Colon Carcinoma Metastatic in the Brain (tissue), 2 donors: ENCODE results near the gene HOMEZ.

GRCh38 chr14:21385125-21385633 is 1.4 kb upstream of the SUPT16H start:
- PRO-cap, 2 experiments, result no peak in any of the 2 experiments

- PRO-cap, 2 experiments, result no peak in any of the 2 experiments
Measured at GRCh38 chr14:21536065-21537393, 10.4 kb upstream of the SALL2 start.

- PRO-cap, 2 experiments, result no peak in any of the 2 experiments
Measured at GRCh38 chr14:21673424-21673673, 269 bp downstream of the OR4E1 start.

DNA sequence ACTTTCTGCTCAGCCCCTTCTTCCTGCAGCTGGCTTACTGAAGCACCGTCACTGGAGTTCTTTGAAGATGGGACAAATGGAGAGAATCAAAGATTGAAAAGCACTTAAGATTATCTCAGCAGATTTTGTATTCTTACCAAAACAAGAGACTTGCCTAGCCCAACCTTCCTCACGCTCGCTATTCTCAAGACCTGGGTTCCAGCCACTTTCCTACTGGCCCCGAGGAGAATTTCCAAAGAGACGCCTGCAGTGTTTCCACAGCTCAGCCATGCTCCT is 123.5 kb upstream of the OR4E1 start:
- PRO-cap, 2 experiments, result no peak in any of the 2 experiments

GRCh38 chr14:21800232-21800431 is 126.5 kb upstream of the OR4E1 start:
- PRO-cap, 2 experiments, result no peak in any of the 2 experiments

- PRO-cap, 2 experiments, result no peak in any of the 2 experiments
Measured at GRCh38 chr14:22226490-22226839, 362.6 kb downstream of the DAD1 start.

GRCh38 chr14:22418435-22419315 is 170.3 kb downstream of the DAD1 start:
- PRO-cap, 2 experiments, result no peak in any of the 2 experiments

- PRO-cap, 2 experiments, result no peak in any of the 2 experiments
Measured at GRCh38 chr14:22488457-22489115, 100.4 kb downstream of the DAD1 start.

GRCh38 chr14:22489918-22491058 is 98.7 kb downstream of the DAD1 start:
- PRO-cap, 2 experiments, result no peak in any of the 2 experiments

GRCh38 chr14:22520736-22521079 is 68.3 kb downstream of the DAD1 start:
- PRO-cap, 2 experiments, result no peak in any of the 2 experiments

GRCh38 chr14:22545659-22546923 is 42.9 kb downstream of the DAD1 start:
- PRO-cap, 2 experiments, result no peak in any of the 2 experiments

GRCh38 chr14:22556900-22557713 is 31.9 kb downstream of the DAD1 start:
- PRO-cap, 2 experiments, result no peak in any of the 2 experiments

DNA sequence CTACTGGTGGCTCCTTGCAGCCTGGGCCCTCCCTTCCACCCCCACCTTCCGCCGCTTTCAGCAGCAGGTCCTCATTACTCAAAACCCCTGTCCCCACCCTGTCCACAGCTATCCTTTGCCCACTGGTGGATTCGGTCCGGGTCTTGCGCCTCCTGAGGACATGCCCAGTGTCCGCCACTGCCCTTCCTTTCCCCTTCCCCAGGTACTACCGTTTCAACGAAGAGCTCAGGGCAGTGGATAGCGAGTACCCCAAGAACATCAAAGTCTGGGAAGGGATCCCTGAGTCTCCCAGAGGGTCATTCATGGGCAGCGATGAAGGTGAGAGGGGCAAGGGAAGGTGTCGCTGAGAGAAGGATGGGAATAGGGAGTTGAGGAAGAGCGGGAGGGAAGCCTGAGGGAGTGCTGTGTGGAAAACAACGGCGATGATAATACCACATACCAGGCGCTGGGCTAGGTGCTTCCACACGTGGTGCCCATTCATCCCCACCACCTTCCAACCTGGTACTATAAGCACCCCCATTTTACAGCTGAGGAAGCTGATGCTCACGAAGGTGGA is 8.7 kb downstream of the MMP14 start:
- PRO-cap, 2 experiments, result no peak in any of the 2 experiments

- PRO-cap, 2 experiments, result no peak in any of the 2 experiments
Measured at GRCh38 chr14:22951810-22952210, 5.1 kb downstream of the HAUS4 start.

GRCh38 chr14:23028727-23029305 is 5.9 kb downstream of the PSMB5 start:
- PRO-cap, 2 experiments, result no peak in any of the 2 experiments

GRCh38 chr14:23126330-23127306 is 7.6 kb upstream of the CEBPE start:
- PRO-cap, 2 experiments, result no peak in any of the 2 experiments

- PRO-cap, 2 experiments, result no peak in any of the 2 experiments
Measured at GRCh38 chr14:23145582-23146186, 26.6 kb upstream of the CEBPE start.

- PRO-cap, 2 experiments, result no peak in any of the 2 experiments
Measured at GRCh38 chr14:23177112-23177602, 6.3 kb downstream of the SLC7A8 start.

GRCh38 chr14:23275294-23275968 is 10.5 kb downstream of the HOMEZ start:
- PRO-cap, 2 experiments, result no peak in any of the 2 experiments

DNA sequence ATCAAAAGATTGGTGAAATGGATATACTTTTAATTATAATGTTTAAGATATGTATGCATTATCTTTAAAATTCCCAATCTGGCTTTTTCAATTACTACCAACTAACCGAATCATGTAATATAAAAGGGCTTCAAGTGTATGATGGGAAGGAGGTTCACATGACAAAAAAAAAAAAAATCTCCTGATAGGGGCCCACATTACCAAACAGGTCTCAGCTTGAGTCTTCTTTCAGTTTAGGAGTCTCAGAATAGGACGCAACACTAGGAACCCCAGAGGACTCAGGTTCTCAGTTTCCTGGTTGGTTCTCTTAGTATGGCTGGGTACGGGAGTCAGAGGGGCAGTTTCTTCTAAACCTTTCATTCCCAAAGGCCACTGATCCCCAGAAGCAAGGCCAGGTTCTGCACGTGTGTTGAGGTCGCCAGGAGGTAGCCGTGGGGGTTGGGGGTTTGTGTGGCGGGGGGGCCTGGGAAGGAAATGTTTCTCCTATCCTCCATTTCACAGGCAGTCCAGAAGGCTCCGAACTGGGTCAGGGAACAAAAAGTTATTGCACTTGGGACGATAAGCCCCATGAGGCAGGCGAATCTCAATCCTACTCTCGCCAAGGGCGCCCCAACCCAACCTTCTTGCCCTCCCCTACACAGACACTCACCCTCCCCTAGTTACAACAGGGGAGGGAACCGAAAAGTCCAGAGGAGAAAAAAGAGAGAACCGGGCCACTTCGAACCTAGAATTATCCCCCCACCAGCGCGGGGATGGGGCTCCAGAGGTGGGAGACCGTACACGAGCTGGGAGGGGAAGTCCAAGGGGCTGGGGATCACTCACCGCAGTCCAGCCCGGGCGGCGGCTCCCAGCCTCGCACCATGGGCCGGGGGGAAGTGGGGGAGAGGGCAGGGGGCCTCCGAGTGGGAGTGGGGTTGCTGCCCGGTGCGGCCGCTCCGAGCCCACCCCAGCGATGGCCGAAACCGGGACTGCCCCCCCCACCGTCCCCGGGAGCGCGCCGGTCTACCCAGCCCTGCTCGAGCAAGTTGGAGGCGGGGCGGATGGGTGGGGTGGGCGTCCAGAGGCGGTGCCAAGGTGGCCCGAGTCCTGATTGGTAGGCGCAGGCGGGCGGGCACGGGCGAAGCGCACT is at the start of gene HOMEZ:
TSS of gene HOMEZ (minus strand) at position 1,042 of the 1,129 bp plus-strand sequence.
- PRO-cap, 2 experiments, result peak in 2 of 2 experiments; most common plus-strand start position 289 of the sequence (in 1); most common minus-strand start position 1,018 of the sequence (in 2)